Zone of skin (tissue), 1 donor: ENCODE measurements around the genes L3MBTL1, KCNS1 and WFDC5.

GRCh38 chr20:43189157-43189498, 578 bp downstream of the PTPRT start:
- RRBS, result 2% methylated on average over 33 of the region's 39 CpGs

GRCh38 chr20:43507543-43508089, at the start of gene L3MBTL1:
TSS of gene L3MBTL1 (plus strand) at chr20:43507697.
- RRBS, result 1% methylated on average over 30 of the region's 64 CpGs

DNA sequence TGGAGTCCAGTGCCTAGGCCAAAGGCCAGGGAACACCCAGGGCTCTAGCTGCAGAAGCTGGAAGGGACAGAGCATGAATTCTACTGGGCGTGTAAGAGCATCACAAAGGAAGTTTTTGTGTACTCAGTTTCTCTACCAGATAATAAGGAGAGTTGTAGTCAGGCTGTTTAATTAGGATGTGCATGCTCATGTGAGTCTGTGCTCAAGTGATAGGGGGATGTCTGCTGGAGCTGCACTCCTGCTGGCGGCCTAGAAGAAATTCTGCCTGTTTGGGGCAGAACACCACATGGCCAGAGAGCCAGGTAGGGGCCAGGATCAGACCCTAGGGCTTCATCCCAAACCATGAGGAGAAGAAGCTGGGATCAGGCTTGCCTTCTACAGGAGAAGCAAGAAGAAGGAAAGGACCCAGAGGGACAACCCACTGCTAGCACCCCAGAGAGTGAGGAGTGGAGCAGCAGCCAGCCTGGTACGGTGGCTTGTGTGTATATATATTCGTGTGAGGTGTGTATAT, 8.3 kb downstream of the L3MBTL1 start:
- RRBS, result no CpG with 5 or more reads among the region's 4 CpGs

- RRBS, result no CpG with 5 or more reads among the region's 7 CpGs
Observed at GRCh38 chr20:43542094-43542492, 16.7 kb upstream of the SGK2 start.

- RRBS, result no CpG with 5 or more reads among the region's 14 CpGs
Observed at GRCh38 chr20:43570201-43570986, 11.6 kb downstream of the SGK2 start.

GRCh38 chr20:43584345-43585458, 6.0 kb upstream of the IFT52 start:
- RRBS, result no CpG with 5 or more reads among the region's 10 CpGs

DNA sequence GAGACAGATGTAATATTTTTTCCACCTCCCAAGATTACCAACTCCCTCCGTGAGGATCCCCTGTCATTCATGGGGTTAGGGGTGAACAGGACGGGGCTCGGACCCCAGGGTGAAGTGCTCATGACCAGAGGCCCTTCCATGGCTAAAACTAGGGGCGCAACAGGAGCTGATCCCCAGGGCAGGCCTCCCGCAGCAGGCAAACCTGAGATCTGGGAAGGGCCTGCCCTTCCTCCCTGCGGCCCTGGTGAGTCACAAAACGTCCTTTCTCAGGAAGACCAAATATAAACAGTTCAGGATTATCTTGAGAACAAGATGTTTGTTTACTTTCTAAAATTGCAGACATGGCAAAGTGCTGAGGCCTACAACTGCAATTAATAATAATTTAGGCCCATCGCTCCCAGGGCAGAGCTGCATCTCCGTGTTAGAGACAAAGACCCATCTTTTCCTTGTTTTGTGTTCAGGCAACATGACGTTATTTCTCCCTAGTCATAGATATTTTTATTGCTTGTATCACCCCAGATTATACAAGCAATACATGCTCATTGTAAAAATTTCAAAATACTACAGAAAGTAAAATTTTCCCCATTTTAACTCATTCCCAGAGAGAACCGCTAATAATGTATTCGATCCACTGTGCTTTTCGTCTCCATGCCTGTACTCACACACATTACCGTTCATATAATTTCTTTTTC, 64.7 kb upstream of the TOX2 start:
- RRBS, result no CpG with 5 or more reads among the region's 14 CpGs

DNA sequence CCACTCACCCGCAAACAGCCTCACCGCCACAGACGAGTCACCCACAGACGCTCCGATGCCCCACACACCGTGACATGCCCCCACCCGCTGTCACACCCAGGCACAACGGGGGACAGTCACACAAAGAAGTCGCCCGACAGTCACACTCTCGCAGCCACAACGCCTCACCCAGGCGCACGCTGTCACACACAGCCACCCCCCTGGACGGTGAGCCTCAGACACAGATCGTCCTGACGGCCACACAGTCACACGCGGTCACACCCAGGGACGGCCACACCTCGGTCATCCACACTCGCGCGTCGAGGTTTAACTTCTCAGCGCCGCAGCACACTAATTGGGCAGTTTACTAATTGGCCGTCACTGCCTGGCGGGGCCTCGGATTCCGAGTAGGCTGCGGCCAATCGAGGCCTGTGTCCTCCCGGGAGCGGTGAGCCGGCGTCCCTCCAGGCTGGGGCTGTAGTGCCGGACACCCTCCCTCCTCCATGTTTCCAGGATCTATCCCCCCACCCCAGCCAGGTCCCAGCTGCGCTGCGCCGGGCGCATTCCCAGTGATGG, 786 bp downstream of the TOX2 start:
- RRBS, result 9% methylated on average over 5 of the region's 42 CpGs

- RRBS, result 3% methylated on average over 23 of the region's 40 CpGs
Observed at GRCh38 chr20:43915916-43916278, 1.2 kb downstream of the TOX2 start.

DNA sequence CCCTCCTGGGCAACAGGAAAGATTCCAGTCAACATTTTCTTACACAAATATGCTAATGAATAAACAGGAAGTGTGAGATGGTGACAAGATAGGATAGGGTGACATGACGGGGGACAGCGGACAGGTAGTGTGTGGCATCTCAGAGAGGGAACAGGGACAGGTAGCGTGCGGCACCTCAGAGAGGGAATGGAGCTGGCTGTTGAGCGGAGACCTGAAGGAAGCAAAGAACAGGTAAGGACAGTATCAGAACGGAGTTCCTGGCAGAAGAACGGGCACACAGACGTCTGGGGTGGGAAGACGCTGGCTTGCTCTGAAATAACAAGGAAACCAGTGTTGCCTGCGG, 111.8 kb downstream of the JPH2 start:
- RRBS, result no CpG with 5 or more reads among the region's 10 CpGs

DNA sequence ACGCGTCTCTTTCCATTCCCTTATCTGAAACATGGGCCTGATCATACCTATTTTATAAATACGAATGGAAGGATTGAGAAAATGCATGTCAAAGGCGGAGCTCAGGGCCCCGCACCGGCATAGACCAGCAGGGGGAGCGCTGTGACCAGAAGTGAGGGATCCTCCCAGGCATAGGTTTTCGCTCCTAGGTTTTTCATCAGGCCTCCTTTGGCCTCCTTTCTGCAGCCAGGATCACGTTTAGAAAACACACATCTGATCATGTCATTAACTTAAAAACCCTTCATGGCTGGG, 70.3 kb downstream of the JPH2 start:
- RRBS, result no CpG with 5 or more reads among the region's 9 CpGs

- RRBS, result 29% methylated on average over 3 of the region's 10 CpGs
Observed at GRCh38 chr20:44395453-44396166, 40.1 kb downstream of the HNF4A start.

- RRBS, result no CpG with 5 or more reads among the region's 5 CpGs
Observed at GRCh38 chr20:44552837-44553431, 29.4 kb upstream of the PKIG start.

DNA sequence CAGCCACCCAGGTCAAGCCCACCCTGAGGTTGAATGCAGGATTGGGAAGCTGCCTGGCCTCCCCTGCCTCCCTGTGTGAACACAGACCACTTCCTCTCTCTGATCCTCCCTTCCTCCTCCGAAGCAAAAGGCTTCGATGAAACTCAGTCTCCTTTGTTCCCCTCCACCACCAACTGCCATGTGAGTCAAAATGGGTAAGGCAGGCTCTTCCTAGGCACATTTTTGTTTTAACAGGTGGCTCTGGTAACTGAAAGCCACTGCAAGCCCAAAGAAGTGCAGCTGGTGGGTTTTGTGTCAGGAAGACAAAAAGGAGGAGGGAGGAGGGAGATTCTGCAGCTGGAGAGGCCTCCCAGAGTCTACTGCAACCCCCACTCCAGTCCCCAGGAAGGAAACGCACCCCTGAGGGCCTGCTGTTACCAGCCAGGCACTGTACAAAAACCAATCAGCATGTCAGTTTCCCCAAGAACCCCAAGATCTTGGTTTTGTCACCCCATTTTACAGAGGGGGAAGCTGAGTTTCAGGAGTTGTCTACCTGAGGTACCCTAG, 5.3 kb downstream of the ADA start:
- RRBS, result no CpG with 5 or more reads among the region's 3 CpGs

DNA sequence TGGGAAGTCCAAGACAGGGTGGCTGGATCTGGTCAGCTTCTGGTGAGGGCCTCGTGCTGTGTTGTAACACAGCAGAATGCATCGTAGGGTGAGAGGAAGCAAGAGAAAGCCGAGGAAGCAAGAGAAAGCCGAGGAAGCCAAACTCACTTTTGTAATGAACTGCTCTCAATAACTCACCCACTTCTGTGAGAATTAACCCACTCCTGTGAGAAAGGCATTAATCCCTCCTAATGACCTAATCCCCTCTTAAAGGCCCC, 9.3 kb upstream of the ADA start:
- RRBS, result no CpG with 5 or more reads among the region's 4 CpGs

DNA sequence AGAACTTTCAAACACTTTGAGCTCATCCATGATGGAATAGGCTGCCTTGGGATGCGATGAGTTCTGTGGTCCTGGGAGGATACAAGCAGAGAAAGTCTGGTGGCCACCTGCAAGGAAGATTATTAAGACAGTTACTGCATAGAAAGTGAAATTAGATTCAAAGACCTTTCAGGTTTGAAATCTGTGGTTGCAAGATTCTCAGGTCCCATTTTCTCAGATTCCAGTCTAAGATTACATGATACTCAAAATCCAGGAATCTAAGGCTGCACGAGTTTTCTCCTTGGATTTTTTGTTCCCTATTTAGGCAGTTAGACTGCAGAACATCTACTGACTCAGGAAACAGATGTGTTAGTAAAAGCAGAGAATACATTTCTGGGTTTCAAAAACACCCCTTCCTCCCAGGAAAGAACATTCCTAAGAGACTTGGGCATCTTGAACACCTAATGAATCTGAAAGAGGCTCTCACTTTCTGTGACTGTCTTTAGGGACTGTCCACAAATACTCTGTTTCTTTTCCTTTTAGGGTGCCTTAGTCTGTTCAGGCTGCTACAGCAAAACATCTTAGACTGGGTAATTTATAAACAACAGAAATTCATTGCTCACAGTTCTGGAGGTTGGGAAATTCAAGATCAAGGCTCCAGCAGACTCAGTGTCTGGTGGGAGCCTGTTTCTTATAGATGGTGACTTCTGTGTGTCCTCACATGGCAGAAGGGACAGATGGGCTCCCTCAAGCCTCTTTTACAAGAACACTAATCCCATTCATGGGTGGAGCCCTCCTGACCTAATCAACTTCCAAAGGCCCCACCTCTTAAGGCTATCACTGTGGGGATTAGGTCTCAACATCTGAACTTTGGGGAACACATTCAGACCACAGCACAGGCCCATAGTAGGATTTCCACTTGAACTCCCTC, 19.5 kb upstream of the CCN5 start:
- RRBS, result no CpG with 5 or more reads among the region's 2 CpGs

DNA sequence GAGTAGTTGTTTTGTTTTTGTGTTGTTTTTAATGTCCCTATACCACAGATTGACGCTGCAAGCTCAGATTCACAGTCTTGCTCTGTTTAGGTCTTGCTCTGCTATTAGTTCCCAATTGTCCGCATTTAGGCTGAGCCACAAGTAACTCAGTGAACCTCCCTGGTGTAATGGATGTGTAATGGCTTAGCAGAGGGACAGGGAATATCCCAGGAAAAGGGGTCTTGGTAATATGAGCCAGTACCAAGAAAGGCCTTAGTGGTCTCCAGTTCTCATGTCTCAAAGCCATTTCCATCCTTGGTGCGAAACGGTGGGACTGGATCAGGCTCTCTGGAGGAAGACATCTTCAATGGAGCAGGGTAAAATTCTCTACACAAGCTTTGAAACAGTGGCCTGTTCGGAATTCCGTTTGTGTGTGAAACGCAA, 610 bp upstream of the PABPC1L start:
- RRBS, result no CpG with 5 or more reads among the region's 7 CpGs

- RRBS, result 14% methylated on average over 25 of the region's 31 CpGs
Observed at GRCh38 chr20:45100924-45101272, at the start of gene KCNS1. TSS of gene KCNS1 (minus strand) at chr20:45101127.

- RRBS, result no CpG with 5 or more reads among the region's 8 CpGs
Observed at GRCh38 chr20:45114945-45115633, at the start of gene WFDC5. TSS of gene WFDC5 (minus strand) at chr20:45115174.

- RRBS, result no CpG with 5 or more reads among the region's 10 CpGs
Observed at GRCh38 chr20:45325471-45326300, 17.6 kb upstream of the MATN4 start.